ENCODE results near the gene INAFM2.

DNA sequence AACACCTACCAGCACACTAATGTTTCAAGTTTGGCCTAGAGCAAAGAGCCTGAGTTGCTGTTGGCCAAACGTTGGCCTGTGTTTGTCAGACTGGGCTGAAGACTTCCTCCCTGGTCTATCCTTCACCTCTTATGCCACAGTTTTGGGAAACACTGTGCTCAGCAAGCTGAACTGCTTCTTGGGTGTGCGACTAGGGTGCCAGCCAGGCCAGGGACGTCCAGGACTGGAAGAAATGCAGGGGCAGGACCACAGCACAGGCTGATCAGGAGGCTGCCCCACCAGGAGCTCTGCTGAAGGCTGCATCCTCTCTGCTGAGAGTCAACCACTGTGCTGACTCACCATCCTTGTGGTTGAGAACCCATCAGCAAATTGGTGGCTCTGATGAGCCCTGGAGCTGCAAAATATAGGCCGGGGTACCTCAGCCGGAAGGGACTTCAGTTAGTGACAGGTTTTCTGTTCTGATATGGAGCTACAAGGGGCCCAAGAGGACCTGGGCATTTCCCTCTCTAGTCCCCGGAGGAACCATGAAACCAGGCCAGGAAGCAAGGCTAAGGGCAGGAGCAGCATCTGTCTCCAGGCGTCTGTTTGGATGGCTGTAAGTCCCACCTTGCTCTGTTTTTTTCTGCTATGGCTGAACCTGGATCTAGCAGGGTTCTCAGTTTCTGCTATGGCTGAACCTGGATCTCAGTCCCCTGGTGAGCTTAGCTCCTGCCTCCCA, 131.7 kb upstream of the RASGRP1 start:
- RRBS, result 87% methylated on average over 2 of the region's 7 CpGs

DNA sequence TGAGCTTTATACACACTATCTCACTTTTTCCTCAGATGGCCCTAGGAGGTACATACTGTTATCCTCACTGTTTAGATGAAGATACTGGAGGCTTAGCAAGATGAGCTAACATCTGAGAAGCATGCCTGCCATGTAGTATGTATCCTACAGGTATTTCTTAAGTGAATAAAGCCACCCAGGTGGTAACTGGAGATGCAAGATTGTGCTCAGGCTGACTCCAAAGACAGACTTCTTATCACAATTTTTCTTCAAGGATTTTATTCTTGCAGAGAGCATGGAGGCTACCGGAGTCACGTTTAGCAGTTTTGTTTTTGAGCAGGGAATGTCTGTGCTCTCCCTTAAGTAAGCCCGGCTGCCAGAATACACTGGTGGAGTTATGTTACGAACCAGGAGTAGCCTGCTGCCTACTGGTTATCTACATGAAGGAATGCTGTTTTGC, 300.0 kb upstream of the RASGRP1 start:
- RRBS, result 83% methylated on average over 1 of the region's 4 CpGs

GRCh38 chr15:39172634-39173192, 408.2 kb upstream of the THBS1 start:
- RRBS, result no CpG with 5 or more reads among the region's 11 CpGs

DNA sequence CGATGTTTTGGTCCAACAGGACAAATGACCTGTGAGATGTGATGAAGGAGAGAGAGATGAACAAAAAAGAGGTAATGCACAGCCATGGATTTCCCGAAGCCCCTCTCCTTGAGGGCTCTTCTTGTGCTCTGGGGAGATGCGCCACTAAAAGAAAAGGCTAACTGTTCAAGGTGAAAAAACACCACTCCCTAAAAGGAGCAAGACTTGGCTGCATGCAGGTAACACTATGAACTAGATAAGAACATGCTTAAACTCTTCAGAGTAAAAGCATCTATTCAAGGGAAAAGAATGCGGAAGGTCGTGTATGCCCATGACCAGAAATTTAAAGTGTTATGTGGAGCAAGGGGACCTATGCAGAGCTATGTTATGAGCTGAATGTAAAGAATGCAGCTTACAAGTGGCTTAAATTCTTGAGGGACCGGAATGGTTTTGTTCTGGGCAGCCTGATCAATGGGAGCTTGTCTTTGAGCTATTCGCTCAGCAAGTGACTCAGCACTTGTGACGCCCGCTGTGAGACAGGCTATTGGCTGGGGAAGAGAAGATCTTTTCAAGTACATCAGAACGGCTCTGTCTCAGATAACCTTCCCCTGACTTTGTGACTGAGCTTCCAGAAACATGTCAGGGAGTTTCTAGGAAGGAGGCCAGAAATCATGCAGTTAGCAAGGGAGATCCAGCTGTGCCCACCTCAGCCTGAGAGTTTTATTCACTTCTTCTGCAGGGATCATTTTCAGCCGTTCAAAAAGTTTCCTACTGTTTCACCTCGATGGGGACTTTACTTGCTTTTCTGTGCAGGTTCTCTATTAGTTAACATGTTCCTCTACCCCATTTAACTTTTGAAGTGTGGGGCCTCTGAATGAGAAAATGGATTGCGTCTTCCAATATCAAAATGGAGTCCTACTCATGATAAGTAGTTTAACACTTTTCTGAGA, 367.4 kb upstream of the THBS1 start:
- RRBS, result no CpG with 5 or more reads among the region's 13 CpGs

DNA sequence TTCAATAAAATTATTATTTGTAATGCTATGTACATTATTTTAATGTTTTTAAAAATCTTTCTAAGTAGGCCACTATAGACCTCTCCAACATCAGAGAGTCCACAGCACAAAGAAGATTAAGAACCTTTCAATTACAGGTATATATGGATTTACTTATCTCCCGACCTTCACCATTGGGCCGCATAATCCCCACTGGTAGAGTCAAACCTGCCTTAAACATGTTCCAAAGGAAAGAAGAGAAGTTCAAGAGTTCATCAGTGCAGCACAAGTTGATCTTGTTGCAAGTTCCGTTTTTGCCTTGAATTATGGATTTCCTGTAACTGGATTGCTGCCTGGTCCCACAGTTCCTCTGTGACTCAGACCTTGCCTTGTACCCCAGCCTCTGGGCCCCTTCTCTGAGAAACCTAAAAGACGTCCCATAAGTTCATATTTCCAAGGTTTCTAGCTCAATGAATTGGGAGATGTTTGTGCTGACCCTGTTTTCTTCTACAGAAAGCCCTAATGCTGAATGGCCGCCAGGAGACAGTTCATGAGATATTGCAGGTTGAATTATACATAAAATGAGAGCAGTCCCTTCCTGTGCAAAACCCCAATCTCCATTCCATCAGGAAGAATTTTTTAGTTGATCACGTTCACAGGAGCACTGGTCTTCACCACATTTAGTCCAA, 112.5 kb upstream of the THBS1 start:
- RRBS, result no CpG with 5 or more reads among the region's 6 CpGs

DNA sequence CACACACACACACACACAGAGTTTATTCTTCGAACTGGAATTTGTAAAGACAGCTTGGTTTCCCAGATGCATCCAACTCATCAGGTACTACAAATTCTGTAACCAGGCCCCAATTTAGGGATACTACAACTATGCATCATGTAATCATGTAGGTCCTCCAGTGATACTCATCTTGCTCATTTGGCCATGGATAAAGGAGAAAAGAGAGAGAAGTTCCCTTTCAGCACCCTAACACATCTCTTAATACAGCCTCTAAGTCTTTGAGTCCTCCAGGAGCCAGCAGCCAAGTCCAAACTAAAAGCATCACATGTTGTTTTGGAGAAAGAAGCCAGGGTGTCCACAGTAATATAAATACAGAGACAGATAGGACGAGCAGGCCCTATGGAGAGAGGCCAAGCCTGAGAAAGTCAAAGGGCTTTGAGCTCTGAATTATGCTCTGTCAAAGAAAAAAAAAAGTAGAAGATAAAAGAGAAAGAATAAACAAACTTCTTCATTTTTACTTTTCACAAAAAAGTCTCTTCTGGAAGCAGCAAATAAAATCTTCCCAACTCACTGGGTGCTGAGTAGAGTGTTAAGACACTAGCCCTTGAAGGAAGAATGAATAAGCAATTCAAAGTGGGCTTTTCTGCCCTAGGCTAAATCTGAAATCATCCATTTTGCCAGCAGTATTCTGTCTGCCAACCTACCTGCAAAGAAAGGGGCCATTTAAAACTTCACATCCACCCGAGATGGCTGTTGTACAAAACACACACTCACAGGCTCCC, 92.4 kb upstream of the THBS1 start:
- RRBS, result no CpG with 5 or more reads among the region's 3 CpGs

GRCh38 chr15:39581643-39582124, 805 bp downstream of the THBS1 start:
- RRBS, result no CpG with 5 or more reads among the region's 11 CpGs

DNA sequence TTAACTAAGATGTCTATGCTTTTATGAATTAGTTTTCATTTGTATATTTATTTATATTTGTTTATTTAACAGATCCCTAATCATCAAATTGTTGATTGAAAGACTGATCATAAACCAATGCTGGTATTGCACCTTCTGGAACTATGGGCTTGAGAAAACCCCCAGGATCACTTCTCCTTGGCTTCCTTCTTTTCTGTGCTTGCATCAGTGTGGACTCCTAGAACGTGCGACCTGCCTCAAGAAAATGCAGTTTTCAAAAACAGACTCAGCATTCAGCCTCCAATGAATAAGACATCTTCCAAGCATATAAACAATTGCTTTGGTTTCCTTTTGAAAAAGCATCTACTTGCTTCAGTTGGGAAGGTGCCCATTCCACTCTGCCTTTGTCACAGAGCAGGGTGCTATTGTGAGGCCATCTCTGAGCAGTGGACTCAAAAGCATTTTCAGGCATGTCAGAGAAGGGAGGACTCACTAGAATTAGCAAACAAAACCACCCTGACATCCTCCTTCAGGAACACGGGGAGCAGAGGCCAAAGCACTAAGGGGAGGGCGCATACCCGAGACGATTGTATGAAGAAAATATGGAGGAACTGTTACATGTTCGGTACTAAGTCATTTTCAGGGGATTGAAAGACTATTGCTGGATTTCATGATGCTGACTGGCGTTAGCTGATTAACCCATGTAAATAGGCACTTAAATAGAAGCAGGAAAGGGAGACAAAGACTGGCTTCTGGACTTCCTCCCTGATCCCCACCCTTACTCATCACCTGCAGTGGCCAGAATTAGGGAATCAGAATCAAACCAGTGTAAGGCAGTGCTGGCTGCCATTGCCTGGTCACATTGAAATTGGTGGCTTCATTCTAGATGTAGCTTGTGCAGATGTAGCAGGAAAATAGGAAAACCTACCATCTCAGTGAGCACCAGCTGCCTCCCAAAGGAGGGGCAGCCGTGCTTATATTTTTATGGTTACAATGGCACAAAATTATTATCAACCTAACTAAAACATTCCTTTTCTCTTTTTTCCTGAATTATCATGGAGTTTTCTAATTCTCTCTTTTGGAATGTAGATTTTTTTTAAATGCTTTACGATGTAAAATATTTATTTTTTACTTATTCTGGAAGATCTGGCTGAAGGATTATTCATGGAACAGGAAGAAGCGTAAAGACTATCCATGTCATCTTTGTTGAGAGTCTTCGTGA, 14.8 kb downstream of the THBS1 start:
- RRBS, result no CpG with 5 or more reads among the region's 12 CpGs

GRCh38 chr15:39609116-39610007, 28.5 kb downstream of the THBS1 start:
- RRBS, result no CpG with 5 or more reads among the region's 4 CpGs

DNA sequence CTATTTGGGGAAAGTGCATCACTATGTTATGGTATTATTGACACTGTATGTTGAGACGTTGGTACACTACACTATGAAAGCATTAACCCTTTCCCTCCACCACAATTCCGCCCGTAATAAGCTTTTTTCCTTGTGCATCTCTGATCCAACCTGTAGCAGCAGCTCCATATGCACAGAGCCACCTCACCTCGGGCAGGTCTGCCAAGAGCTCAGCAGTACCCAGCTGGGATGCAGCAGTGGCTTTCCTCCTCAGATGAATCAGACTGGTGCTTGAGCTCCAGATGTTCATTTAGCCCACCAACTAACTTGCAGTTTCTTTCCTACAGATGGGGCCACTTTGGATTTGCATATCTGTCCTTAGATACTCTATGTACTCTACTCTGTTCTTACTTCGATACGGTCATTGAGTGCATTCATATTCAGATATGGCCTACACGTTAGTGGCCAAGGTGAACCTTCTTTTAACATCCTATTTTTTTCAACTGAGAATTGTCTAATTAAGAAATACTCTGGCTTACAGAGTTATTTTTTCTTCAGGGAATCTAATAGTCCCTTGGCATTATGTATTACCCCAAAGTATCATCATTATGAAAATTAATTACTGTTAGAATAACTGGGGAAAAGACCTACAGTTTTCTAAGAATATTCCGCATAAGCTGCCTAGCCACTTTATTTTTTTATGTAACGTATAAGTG, 14.9 kb upstream of the FSIP1 start:
- RRBS, result no CpG with 5 or more reads among the region's 9 CpGs

DNA sequence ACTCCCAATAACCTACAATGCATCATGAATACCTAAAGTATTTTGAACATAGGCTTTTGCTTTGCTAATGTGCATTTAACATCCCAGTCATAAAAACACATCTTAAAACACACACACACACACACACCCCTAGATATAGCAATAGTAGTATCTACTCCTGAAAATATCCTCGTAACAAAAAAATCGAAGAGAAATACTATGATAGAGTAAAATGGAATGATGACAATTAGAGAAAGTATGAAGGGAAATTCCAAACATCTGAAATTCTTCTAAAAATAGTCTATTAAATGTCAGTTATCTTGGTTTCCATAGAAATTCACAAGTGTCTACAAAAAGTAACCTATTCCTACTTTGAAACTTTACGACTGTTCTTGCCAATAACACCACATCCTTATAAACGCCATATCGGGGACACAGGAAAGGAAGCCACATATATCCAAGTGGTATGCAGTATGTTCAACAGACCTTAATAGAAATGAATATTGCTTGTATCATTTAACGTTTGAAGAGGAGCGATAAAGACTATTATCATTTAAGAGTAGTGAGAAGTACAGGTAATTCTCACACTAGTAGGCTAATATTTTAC, 1.4 kb downstream of the GPR176 start:
- RRBS, result no CpG with 5 or more reads among the region's 7 CpGs

GRCh38 chr15:40051557-40052084, 12.6 kb upstream of the SRP14 start:
- RRBS, result no CpG with 5 or more reads among the region's 5 CpGs

DNA sequence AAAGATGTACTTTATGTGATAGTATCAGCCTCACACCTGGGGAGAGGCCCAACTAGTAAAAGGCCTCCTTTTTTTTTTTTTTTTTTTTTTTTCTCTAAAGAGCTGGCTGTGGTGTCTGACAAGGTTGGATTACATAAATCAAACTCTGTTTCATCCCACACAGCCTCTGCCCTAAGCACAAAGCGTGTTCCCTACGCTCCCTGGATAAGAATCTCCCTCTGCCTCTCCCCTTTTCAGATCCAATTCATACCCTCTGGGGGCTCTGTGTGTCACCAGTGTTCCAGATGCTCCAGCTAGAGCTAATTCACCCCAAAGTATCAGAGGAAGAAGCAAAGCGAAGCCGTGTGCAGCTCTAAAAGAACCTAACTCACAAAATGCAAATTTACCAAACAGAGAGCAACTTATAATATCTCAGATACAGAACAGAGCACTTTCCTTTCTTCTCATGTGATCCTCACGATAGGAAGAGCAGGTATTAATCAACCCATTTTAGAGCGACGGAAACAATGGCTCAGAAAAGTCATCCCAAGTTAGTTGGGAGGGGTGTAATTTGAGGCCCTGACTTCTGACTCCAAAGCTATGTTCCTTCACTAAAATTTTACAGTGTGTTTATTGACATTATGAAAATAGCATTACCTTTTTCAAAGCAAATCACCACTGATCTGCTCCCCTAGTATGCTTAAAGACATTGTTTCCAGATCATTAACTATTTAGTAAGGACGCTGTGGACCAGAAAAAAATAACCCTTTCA, 12.4 kb downstream of the BMF start:
- RRBS, result no CpG with 5 or more reads among the region's 8 CpGs

DNA sequence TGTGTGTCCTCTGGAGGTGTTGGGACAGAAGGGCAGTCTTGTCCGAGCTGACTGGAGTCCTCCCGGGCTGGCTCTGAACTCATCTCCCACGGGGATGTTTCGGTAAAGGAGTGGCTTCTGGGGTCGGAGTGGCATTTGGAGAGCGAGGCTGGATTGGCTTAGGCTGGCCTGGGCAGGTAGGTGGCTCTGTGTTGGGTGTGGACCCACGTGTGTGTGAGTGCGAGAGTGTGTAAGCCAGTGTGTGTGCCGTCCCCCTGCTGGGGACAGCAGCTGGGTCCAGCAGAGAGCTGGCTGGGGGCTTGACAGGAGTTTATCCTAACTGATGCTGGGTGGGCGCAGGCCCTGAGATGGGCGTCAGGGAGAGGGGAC, 748 bp downstream of the PAK6 start:
- RRBS, result no CpG with 5 or more reads among the region's 11 CpGs

GRCh38 chr15:40301473-40302039, 6.2 kb downstream of the PLCB2 start:
- RRBS, result no CpG with 5 or more reads among the region's 11 CpGs

- RRBS, result 1% methylated on average over 72 of the region's 130 CpGs
These were observed at the start of gene INAFM2 for GRCh38 chr15:40322926-40324063. INAFM2 (plus strand) TSS chr15:40323692.

DNA sequence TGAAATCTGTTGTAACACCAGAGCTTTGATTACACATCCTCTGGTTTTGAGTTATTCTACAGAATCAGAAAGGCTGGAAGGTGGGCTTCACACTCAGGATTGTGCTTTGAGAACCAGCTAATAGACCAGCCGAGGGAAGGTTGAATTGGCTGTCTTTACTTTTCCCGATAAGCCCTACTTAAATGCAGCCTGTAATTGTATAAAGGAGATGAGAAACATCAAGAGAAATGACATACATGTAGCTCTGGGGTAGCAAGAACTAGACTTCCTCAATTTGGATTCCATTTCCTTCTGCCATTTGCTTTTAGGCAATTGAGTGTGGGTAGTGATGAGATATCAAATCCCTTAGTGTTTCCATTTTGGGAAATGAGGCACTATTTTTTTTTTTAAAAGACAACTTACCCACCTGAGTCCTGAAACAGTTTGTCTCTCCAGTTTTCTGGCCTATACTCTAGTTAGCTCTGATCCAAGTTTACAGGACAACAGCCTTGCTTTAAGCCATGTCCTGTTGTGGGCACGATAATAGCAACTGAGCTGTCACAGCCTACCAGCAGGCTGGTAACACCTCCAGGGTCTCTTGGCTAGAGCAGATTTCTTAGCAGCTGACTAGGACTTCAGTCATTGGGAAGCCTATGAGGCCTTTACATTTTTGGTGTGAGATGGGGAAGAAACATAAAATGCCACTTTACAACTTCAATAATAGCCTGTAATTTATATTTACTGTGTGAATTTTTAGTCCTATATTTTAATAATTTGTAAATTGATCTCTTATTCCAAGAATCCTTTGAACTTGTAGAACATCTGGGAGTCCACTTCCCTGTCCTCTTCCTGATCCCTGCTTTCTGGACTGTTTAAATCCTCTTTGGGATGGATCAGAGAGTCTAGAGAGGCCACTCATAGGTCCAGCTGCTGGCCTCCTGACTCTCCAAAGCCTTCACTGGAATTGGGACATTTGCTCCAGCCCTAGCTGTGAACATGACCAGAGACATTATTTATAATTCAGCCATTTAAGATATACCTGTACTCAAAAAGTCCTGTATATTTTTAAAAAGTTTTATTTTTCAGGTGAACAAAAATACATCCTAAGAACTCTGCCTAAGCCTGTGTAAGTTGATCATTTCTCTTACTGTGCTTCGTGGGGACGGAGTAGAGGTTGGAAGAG, 2.5 kb downstream of the INAFM2 start:
- RRBS, result no CpG with 5 or more reads among the region's 5 CpGs

DNA sequence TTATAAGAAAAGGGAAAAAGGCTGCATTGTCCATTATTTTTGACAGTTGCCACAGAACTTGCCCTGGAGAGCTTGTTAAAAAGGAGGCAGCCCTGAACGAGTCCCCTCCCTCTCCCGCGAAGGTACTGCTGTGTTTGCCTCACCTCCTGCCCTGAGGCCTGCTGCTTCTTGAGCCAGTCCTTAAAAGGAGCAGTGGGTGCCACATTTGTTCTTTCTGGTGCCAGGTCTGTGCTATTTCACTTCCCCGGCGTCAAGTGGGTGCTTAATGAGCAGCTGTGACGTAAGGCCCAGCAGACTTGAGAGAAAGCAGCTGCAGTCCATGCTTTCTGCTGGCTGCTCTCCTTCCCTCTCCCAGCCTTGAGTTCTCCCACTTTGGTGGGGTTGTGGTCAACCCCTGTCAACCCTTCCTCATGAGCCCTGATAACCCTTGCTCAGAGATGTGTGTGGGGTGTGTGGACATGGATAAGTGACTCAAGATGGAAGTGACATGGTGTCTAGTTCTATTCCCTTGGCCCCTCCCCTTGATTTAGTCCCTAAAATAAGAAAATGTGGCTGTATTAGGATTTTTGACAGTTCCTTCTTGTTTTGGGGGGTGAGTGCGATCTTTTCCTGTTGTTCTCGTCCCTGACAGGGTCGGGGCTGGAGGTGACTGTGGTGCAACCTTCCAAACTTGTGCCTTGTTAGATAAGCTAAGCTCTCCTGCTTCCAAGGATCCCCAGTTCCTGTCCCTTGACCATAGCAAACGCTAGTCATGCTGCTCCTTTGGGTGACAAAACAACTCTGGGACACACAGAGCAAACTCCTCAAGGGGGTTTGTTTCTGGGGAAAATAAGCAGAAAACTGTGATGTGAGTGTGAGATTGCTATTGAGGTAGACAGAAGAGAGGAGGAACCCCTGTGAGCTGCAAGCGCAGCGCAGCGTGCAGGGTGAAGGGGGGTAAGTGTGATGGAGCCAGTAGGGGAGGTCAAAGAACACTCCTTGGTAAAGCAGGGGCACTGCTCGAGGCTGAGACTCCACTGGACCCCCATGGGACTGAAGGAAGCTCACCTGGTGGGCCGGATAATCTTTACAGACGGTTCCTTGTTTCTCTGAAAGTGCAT, 7.1 kb downstream of the INAFM2 start:
- RRBS, result no CpG with 5 or more reads among the region's 16 CpGs

DNA sequence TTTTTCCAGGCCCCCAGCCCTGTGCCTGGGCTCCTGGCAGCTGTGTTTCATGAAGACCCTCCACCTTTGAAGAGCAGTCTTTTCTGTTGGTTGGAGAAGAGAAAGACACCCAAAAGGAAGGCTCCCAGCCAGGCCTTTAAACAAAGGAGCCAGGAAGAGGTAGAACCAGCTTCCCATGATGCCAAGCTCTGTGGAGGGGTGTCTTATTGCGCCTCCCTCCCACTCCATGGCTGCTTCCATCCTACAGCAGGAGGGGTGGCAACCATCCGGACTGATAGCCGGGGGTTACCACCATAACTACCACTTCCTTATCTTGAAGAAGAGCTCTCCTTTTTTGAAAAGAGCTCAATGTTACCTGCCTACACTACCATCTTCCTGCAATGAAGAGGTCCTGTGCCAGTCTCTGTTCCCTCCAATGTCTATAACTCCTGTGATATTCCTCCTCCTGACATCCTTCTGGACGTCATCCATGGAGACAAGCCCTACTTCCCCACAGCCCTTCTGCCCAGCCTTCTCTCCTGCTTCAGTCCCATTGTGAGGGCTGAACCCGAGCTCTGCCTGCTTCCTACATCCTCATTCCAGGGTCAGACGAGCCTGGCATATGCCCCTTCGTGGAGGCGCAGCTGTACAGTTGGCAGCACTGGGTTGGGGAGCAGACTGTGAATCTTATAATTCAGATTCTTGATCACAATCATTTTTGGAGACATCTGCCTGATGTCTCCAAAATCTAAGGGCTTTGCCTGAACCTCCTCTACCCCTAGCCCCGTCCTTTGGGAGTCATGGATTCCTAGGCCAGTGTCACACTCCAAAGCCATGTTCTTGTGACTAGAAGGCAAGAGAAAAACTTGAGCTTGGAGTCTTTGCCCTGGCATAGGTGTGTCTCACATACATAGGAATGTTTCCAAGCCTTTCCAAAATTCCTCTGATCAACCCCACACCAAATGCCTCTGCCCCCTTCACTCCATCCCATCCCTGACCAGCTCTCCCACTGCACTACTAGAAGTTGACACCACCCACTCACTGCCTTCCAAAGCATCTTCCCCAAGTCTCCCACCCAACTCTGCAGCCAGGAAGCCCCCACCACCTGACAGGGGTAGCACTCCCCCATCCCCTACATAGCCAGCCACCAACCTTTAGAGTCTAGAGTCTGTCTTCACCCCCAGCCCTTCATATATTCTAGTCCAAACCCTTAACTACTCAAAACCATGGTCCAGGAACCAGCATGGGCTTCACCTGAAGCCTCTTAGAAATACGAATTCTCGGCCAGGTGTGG, 8.3 kb downstream of the CCDC9B start:
- RRBS, result no CpG with 5 or more reads among the region's 11 CpGs

- RRBS, result under 1% methylated on average over 19 of the region's 40 CpGs
These were observed 431 bp upstream of the BAHD1 start for GRCh38 chr15:40440184-40440859.

All from BE2C (cell line).